ENCODE measurements around a stretch of chr9.

DNA sequence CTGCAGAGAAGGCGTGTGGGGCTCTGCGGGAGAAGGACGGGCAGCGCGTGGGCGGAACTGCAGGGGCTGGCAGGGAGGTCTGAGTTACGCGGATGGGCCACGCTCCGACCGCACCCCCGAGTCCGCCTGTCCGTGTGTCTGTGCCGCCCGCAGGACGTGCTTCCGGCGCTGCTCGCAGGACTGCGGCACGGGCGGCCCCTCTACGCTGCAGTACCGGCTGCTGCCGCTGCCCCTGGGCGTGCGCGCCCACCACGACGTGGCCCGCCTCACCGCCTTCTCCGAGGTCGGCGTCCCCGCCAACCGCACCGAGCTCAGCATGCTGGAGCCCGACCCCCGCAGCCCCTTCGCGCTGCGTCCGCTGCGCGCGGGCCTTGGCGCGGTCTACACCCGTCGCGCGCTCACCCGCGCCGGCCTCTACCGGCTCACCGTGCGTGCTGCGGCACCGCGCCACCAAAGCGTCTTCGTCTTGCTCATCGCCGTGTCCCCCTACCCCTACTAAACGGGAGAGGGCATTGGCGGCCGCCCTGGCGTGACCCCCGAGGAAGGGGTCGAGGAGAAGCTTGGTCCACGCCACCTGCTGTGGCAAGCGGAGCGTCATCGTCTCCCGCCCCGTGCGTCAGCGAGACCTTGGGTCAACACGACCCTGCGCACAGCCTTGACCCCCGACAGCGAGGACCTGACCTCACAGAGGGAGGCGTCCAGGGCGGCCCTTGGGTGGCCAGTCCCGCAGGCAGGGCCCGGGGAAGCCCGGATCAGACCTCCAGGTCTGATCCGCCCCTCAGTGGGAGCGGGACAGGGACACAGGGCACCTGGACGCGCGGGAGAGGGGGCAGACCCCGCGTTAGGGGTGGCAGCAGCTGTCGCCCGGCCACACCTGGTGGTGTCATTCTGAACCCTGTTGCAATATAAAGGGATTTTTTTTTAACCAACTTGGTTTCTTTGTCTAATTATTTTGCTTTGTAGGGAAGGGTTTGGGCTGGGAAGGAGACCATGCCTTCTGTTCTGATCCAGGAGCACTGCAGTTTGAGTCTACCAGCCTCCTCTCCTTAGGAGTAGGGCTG lies 11.2 kb upstream of the ASS1 start:
- RRBS = 2% methylated on average over 8 of the region's 99 CpGs

DNA sequence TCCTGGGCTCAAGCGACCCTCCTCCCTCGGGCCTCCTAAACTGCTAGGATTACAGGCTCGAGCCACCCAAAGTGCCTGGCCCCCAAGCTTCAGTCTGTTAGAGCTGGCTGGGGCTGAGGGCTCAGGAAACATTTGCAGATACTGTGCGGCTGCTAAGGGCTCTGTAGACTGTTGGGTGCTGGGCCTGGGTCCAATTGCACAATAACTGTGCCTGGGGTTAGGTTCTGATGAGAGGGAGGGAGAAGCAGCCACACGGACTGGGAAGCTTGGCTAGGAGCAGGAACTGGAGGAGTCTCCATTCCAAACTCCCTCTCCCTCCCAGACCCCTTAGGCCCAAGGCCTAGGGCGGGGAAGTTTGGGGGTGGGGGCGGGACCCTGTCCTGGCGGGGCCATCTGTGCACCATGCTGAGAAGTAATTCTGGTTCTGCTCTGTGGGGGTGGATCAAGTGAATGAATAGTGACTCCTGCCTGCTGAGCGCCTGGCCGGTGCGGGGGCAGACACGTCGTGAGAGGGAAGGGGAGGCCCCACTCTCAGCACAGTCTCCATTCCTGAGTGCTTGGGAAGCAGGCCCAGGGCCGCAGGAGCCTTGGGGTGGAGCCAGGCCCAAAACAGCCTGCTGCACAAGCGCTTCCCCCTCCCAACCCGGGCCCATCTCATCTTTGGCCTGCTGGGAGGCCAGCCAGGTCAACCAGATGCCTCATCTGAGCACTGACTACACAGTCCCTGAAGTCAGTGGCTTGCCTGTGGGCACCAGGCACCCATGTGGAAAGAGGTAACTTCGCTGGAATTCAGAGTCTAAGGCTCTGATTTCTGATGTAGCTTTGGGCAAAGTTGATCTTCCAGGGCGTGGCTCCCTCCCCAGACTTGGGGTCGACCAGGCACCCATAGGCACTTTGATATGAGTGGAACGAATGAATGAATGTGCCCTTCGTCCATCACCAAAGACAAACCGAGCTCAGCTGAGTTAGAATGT lies 1.6 kb downstream of the ASS1 start:
- RRBS = no CpG with 5 or more reads among the region's 22 CpGs

GRCh38 chr9:130447883-130448576 lies 3.3 kb downstream of the ASS1 start:
- RRBS = no CpG with 5 or more reads among the region's 13 CpGs

- RRBS = no CpG with 5 or more reads among the region's 12 CpGs
Measured at GRCh38 chr9:130494710-130495083, 49.9 kb downstream of the ASS1 start.

DNA sequence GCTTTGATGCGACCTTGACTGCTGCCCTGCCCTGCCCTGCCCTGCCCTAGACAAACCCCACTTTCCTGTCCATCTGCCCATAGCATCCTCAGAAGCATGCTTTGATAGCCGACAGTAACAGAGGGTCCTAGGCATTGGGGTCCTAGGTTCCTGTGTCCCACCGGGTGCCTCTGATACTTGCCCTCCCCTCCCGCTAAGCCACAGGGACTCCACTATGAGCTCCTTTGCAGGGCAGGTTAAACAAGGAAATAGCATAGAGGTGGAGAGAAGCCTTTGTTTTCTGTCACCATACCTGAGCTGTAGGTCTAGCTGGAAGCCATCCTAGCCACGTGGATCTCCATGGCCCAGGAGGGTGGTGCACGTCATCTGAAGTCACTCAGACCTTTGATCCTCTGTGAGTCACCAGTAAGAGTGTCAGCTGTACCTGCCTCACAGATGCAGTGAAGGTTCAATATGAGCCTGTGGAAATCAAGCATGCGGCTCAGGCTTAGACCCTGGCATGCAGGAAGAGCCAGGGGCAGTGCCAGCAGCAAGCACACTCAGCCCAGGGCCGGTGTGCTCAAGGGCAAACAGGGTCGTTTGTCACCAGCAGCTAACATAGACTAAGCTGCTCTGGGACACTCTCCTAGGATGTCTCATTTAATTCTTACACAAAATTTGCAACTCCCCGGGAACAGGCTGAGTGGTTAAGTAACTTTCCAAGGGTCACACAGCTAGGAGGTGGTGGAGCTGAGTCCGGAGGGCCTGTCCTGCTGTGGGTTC lies 55.1 kb downstream of the ASS1 start:
- RRBS = 83% methylated on average over 2 of the region's 11 CpGs

- RRBS = no CpG with 5 or more reads among the region's 6 CpGs
Measured at GRCh38 chr9:130599726-130600287, 20.4 kb downstream of the FUBP3 start.

DNA sequence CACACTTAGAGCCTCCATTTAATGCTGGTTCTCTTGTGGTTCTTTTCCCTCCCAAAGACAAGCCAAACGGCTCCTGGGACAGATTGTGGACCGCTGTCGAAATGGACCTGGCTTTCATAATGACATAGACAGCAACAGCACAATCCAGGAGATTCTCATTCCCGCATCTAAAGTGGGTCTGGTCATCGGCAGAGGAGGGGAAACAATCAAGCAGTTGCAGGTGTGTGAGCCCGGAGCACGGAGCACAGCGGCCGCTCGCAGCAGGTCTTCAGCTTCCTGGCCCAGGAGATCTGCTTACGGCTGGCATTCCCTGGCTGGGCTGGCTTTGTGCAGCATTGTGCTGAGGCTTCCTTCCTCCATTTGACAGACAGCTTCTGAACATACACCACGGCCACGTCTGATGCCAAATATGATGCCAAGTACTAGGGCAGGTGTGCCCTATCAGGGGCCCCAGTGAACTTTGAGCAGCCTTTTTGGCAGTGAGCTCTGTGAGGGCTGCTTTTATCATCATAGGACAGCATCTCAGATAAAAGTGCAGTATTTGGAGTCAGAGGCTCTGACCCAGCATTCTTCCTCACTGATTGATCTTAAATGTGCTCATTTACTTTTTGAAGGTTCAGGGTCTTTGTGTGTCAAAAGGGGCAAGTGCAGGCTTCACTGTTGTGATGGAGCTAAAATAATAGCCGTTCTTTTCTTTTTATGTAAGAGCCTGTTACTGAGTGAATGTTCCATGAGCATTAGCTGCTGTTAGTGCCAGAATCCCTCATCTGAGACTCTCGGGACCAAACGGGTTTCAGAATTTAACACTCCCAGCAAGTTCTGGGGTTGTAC lies 37.1 kb downstream of the FUBP3 start:
- RRBS = no CpG with 5 or more reads among the region's 16 CpGs

GRCh38 chr9:130620157-130620601 lies 40.8 kb downstream of the FUBP3 start:
- RRBS = no CpG with 5 or more reads among the region's 8 CpGs

- RRBS = no CpG with 5 or more reads among the region's 8 CpGs
Measured at GRCh38 chr9:130755566-130756081, 62.0 kb downstream of the EXOSC2 start.

- RRBS = 33% methylated on average over 3 of the region's 15 CpGs
Measured at GRCh38 chr9:130897922-130898284, 1.3 kb upstream of the QRFP start.

DNA sequence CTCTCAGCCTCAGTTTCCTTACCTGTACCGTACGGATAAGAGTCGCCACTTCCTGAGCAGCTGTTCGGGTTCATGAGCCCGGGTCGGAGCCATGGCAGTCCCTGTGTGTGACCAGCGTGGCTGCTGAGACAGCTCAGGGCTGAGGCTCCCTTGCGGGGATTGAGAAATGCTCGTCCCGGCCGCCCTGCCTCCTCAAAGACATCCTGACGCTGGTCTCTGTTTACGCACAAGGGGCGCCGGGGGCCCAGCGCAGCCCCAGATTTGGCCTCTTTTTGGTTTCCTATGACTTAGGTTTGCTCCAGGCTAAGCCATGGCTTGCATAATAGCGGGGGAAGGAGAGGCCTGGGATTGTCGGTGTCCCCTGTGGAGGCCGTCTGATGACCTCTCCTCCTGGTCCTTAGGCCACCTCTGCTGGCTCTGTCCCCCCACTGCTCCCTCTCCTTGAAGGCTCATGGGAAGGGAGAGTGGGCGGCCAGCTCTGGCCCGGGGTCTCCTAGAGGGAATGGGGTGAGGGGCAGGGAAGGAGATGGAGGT lies 3.4 kb downstream of the LAMC3 start:
- RRBS = 15% methylated on average over 11 of the region's 21 CpGs

GRCh38 chr9:131076274-131076962 lies 19.9 kb upstream of the AIF1L start:
- RRBS = no CpG with 5 or more reads among the region's 13 CpGs

DNA sequence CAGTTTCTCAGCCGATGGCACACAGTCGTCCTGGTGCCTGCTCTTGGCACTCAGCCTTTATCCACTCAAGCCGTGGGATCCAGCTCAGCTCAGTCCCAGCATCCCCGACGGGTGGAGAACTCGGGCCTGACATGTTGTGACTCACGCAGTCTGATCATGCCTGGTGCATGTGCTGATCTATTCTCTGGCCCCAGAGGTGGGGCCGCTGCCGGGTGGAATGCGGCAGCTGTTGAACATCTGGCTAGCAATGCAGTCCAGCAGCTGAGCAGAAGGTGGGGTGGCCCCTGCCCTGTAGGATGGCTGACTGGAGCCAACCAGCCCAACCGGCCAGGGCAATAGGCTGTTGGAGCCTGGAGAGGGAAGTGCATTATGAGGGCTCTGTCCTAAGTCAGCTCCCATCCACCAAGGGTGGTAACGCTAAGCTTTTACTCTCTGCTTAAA lies 1.7 kb upstream of the AIF1L start:
- RRBS = no CpG with 5 or more reads among the region's 12 CpGs

DNA sequence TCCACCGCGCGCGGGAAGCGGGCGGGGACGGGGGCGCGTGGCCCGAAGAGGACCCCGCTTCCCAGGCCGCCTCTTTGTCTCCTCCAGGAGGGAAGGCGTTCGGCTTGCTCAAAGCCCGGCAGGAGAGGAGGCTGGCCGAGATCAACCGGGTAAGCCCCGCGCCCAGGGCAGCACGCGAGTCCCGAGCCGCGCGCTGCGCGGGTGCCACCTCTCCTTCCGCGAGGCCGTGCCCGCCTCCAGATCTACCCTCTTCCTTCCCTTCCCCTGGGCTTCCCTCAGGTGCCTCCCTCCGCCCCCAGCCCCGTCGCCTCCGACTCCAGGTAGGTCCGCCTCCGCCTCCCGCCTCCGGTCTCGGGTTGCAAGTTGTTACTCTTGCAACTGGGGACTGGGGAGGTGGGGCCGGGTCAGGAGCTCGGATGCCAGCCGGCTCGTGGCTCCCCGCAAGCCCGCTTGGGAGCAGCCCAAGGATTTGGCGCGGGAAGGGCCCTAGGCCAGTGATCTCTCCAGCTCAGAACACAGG lies 444 bp downstream of the AIF1L start:
- RRBS = 4% methylated on average over 7 of the region's 48 CpGs

GRCh38 chr9:131100326-131100907 lies 4.1 kb downstream of the AIF1L start:
- RRBS = no CpG with 5 or more reads among the region's 11 CpGs

- RRBS = no CpG with 5 or more reads among the region's 31 CpGs
Measured at GRCh38 chr9:131125748-131126519, 548 bp downstream of the NUP214 start.

- RRBS = no CpG with 5 or more reads among the region's 4 CpGs
Measured at GRCh38 chr9:131144069-131145215, 19.1 kb downstream of the NUP214 start.

- RRBS = no CpG with 5 or more reads among the region's 11 CpGs
Measured at GRCh38 chr9:131149844-131151120, 24.9 kb downstream of the NUP214 start.

DNA sequence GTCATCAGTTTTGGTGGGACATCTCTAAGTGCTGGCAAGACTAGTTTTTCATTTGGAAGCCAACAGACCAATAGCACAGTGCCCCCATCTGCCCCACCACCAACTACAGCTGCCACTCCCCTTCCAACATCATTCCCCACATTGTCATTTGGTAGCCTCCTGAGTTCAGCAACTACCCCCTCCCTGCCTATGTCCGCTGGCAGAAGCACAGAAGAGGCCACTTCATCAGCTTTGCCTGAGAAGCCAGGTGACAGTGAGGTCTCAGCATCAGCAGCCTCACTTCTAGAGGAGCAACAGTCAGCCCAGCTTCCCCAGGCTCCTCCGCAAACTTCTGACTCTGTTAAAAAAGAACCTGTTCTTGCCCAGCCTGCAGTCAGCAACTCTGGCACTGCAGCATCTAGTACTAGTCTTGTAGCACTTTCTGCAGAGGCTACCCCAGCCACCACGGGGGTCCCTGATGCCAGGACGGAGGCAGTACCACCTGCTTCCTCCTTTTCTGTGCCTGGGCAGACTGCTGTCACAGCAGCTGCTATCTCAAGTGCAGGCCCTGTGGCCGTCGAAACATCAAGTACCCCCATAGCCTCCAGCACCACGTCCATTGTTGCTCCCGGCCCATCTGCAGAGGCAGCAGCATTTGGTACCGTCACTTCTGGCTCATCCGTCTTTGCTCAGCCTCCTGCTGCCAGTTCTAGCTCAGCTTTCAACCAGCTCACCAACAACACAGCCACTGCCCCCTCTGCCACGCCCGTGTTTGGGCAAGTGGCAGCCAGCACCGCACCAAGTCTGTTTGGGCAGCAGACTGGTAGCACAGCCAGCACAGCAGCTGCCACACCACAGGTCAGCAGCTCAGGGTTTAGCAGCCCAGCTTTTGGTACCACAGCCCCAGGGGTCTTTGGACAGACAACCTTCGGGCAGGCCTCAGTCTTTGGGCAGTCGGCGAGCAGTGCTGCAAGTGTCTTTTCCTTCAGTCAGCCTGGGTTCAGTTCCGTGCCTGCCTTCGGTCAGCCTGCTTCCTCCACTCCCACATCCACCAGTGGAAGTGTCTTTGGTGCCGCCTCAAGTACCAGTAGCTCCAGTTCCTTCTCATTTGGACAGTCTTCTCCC lies 72.7 kb downstream of the NUP214 start:
- RRBS = no CpG with 5 or more reads among the region's 19 CpGs

DNA sequence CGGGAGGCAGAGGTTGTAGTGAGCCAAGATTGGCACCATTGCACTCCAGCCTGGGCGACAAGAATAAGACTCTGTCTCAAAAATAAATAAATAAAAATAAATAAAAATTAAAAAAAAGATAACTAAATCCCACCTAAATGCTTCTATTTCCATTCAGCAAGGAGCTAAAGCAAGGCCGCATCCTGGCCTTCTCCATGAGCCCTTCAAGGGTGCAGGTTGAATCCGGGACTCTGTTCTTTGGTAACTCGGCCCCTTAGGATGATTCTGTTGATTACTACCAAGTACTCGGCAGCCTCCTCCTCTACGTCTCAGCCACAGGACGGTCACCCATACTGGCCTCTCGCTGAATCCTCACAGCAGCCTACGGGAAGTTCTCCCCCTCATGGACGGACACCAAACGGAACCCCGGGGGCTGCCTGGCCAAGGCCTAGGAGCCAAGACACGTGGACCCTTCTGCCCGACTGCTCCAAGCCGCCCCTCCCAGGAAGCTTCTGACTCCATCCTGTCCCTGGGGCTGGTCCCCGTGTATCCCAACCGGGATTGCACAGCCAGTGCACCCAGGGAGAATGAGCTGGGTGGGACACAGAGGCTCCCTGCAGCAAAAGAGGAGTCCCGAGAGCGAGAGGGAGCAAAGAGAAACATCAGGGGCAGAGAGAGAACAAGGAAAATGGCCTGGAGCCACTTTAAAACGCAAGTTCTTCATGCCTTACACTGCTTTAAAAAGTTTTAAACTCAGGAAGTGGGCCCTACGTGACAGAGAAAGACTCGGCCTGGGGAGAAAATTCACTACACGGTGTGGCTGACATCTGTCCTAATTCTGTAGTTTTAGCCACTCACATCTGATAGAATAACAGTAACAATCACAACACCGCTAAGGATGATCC lies 3.2 kb downstream of the FAM78A start:
- RRBS = no CpG with 5 or more reads among the region's 25 CpGs